Fibroblast of the aortic adventitia (primary cell): ENCODE data around the gene KCNK10.

DNA sequence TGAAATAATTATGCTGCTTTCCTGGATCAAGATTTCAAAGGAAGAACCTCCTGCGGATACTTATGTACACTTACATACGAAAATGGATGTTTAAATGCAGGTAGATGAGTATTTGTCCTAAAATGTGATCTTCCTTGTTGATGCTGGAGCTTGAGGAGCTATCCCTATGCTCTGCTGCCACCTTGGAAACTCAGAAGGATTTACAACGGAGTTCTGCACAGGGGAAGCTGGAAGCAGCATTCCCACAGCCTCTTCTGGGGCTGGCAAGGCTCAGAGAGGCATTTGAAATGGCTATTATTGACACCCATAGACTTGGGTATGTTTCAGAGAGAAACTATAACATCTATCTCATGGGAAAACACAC is 1.4 kb upstream of the FLRT2 start:
- CAGE, long polyA plus RNA: no peak

DNA sequence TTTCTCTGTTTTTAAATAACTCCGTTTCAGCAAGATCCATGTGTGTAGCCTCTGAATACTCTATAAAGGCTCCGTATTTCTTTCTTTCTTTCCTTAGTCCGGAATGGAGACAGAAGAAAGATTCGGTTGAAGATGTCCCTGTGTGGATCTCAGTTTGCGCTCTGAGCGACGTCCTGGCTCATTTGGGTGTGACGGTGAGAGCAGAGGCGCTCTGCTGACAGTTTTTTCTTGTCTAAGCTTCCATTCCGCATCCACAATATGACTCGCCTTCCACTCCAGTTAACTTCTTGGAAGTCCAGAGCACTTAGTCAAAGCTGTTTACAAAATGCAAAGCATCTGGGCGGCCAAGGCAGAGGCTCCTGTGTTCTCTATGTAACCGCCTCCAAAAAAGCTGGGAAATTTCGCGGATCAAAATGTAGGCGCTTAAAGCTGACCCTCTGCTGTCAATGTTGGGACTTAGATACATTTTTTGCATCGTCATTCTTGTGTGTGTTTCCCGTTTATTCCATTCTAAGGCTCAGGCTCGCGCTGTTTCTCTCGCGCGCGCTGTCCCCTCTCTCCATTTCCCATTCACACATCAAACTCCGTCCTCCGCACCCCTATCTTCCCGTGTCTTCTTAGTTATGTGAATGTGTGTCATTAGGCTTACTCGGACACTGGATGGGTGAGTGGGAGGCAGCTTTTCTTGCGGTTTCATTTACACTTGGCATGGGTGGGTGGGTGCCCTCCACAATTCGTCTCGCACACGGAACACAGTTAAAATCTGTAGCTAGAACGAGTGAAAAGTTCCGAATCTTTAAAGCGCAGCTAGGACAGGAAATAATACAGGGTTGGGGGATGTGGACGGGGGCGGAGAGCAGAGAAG is 805 bp upstream of the FLRT2 start:
- CAGE, long polyA plus RNA: no peak

DNA sequence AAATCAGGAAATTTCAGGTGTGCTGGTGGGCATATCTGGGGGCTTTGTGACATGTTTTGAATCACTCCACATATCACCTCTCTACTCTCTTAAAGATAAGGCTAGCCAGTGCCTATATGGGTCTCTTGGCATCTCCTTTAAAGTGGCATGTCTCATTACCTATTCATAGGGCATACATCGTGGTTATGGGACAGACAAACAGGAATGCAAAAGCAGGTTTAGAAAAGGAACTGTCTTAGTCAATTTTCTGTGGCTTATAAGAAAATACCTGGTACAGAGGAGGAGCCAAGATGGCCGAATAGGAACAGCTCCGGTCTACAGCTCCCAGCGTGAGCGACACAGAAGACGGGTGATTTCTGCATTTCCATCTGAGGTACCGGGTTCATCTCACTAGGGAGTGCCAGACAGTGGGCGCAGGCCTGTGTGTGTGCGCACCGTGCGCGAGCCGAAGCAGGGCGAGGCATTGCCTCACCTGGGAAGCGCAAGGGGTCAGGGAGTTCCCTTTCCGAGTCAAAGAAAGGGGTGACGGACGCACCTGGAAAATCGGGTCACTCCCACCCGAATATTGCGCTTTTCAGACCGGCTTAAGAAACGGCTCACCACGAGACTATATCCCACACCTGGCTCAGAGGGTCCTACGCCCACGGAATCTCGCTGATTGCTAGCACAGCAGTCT is 355.5 kb downstream of the FLRT2 start:
- CAGE, long polyA plus RNA: no peak

DNA sequence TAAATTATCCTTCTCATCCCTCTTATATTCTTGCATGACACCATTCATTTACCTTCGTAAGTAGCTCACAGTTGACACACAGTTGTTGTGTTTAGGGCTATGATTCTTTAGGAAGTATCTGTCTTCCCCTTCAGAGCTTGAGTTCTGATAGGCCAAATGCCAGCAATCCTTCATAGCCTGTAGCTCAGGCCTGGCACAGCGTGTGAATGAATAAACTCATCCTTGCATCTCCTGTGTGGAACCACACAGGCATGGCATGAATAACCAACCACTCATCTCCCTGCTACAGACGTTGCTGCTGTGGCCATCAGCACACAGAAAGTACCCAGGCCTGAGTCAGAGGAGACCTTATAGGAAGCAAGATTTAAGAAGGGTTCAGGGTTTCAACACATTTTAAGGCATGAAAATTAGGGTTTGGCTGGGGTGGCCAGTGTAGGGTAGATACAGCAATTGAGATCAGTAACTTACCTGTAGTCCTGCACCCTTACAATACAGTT is 461.2 kb downstream of the GALC start:
- CAGE, long polyA plus RNA: no peak

DNA sequence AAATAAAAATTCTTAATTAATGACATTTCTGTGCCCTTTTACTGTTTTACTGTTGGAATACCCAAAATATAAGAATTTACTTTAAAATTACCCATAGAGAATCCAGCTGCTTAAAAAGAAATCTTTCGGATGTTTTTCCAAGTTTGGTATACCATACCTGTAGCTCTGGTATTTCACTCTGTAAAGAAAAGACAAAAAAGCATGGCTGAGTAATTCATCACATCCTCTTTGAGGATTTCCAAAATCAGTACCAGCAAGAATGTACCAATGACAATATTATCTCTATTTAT is 43.3 kb downstream of the GALC start:
- CAGE, long polyA plus RNA: no peak

GRCh38 chr14:88323161-88323329 is at the start of gene KCNK10:
TSS of gene KCNK10 (minus strand) at chr14:88323269.
- CAGE, long polyA plus RNA: no peak

- CAGE, long polyA plus RNA: no peak
These were observed 9.6 kb downstream of the TTC8 start for GRCh38 chr14:88833743-88834730.

DNA sequence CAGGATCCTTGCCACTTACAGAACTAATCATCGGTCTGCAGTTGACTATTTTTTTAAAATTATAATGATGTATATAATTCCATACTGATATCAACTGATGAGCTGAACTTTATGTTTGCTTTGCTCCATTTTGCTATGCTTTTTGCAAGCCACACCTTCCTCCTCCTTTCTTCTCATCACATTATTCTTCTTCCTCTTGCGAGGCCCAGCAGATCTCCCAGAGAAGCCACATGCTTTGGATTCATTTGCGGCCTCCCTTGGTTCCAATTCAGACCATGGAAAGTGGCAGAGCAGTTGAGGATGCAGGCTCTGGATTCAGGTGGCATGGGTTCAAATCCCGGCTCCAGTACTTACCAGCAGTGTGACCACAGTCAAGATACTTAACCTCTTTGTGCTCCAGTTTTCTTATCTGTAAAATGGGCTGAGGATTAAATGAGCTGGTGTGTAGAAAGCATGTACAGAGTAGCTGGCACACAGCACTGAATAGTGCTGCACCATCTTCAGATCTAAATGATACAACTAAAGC is 197.0 kb downstream of the FOXN3 start:
- CAGE, long polyA plus RNA: no peak

DNA sequence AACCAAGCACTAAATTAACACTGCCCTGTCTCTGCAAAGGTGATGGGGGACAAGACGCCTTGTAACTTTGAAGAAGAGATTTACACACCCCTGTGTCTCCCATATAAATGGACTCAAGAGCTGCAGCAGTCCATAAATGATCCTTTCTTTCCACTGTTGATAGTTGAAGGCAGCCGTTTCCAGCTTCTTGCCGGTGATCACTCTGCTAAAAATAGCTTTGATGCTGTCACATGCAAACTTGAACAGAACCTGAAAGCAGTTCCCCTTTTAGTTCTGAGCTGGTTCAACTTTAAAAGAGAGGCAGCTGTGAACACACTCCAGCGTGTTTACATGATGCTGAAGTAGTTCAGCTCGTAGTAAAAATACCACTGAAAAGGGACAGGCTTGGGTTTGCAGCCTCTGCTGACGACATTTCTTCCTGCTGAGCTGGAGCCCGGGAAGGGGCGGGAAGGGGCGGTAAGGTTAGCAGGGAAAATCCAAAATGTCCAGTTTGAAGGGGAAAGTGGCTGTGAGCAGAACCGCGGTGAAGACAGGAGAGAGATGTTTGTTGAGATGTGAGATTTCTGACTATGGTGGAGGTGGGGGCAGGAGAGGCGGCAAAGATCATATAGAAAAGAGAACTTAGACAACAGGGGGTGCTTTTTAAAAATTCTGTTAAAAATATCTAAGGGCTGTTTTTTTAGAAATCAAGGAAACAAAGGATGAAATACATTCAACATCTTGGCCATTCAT is 113.0 kb downstream of the FOXN3 start:
- CAGE, long polyA plus RNA: no peak

DNA sequence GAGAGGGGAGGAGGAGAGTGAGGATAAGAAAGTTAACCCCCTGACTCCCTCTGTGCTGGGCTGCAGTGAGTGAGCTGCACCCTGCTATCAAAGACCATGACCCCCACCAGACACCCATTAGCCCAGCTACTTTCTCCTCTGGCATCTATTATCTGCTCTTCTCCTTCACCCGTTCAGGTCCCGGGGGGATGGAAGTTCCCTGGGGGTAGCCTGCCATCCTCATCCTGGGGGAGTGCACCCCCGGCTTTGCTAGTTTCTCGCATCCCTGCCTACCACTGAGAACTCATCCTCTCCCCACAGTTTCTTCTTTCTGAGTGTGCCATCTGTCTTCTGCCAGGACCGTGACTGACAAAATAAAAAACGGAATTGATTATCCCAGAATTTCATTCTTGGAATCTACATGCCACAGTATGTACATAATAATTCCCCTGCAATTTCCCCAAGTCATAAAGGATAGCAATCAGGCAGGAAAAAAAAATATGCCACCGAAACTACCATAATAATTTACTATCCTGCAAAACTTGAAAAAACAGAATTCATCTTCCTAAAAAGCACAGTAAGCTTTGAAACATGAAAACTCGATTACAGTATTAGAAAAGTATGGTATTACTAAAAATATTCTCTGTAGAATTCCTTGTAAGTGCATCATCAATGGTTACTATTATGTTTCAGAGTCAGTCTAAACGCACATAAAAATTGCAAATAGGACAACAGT is 45.1 kb downstream of the FOXN3 start:
- CAGE, long polyA plus RNA: no peak

DNA sequence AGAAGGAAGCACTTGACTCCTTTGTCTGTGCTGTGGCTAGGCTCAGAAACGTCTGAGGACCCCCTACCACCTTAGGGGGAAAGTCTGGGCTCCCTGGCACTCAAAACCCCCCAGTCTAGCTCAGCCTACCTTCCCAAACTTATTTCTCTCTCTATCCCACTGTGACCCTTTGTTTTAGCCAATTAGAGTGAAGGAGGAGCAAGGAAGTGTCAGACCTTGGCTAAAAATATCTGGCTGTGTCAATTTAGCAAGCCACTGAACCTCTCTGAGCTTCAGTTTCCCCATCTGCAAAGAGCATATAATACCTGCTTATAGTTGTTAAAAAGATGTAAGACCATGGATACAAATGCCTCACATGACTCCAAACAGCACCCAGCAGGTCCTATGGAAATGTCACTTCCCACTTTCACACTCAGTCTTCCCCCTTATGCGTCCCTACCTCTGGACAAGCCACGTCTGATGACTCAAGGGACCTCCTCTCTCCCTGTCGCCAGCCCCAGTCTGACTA is 19.5 kb downstream of the FOXN3 start:
- CAGE, long polyA plus RNA: no peak

DNA sequence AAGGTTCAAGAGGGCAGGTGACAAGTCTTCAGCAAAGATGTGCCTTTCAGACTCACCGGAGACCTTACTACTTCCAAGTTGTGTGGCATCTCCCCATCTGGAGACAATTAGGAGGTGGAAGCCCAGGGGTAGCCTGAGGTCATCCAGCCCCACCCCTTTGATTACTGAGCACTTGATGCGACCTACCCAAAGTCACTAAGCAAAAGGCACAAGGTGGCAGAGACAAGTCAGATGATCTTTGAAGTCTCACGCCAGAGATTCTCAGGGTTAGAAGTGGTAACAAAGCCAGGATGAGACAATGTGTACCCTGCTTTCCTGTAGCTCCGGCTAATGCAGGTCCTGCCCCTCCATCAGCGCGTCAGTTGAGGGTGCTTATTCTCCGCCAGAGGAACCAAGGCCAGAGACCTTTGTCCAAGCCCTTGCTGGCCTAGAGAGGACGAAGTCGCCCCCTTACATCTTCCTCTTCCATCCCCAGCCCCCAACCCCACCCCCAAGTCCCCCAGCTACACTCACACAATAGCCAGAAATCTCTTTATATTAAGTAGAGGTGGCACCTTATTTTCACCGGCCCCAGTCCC is 1.5 kb upstream of the FOXN3 start:
- CAGE, long polyA plus RNA: no peak

DNA sequence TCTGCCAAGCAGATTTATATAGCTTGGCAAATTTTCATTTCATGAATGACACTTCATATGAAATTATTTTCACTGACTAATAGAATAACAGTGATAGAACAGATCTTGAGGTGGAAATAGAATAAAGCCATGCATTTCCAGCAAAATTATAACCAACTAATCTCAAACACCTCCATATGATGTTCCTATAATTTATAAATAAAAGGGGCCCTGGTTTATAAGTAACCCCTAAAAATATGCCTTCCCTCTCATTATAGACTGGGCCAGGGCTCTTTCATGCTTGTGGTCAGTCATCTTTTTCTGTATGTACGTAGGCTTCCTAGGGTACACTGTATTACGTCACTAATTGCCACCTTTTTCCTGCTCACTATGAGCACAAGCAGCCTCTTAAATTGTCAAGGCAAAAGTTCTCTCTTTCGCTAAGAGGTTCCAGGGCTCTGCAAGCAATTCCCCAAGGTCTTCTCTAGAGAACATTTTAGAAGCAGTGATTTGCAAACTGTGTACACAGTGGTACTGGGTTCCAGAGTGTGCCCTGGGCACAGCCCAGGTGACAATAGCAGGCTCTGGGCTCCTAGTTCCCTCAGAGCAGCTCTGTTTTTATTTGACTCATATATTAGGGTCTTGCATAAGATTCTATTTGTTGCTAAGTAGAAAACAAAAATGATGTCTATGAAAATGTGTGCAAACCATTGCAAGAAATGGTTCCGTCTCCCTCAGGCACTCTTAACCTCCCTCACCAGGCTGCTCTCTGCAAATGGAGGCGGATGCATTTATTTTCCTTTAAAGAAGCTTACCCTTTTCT is 197.3 kb upstream of the FOXN3 start:
- CAGE, long polyA plus RNA: no peak

- CAGE, long polyA plus RNA: no peak
These were observed 43.8 kb downstream of the EFCAB11 start for GRCh38 chr14:89910692-89911227.

DNA sequence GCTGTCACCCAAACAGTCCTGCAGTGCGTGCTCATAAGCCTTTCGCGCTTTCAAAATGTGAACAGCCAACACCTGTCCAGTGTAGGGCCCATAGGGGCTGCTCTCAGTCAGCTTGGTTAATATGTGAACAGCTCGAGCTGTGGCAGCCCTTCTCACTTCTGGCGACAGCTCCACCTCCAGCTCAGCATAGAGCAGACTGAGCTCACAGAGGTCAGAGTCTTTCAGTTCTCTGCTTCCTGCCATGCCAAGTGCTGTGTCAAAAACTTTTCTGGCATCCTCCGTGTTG is 32.3 kb downstream of the PSMC1 start:
- CAGE, long polyA plus RNA: no peak

DNA sequence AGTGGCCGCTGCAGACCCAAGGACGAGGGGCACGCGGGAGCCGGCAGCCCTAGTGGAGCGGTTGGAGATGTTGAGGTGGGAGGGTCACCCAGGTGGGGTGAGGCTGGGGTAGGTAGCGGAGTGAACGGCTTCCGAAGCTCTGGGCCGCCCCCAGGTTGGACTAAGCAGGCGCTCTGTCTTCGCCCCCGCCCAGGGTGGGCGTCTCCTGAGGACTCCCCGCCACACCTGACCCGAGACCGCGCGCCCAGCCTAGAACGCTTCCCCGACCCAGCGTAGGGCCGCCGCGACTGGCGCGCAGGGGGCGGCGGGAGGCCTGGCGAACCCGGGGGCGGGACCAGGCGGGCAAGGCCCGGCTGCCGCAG is 264 bp upstream of the CALM1 start:
- CAGE, long polyA plus RNA: no peak

DNA sequence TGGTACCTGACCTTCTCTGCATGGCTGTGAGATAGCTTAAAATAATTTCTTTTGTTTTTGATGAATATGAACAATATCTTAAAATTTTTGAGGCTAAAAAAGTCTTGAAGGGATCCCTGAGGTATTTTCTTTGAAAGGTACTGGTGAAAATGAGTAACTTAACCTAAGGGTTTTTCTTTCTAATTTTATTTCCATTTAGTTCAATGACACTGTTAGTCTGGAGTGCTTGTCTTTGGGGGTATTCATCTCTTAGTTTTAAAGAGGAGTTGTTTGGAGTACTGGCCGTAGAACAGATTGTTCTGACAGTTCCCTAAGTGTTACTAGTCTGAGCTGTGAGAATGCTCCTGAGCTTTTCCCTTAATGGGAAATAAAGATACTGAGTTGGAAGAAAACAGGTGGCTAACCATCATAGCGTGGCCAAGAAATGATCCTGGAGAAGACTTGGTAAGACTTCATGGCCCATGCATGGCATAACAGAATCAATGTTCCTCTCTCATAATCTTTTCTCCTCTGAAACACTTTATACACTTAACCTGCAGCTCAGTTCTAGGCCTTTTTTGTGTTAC is 6.1 kb downstream of the CALM1 start:
- CAGE, long polyA plus RNA: no peak

DNA sequence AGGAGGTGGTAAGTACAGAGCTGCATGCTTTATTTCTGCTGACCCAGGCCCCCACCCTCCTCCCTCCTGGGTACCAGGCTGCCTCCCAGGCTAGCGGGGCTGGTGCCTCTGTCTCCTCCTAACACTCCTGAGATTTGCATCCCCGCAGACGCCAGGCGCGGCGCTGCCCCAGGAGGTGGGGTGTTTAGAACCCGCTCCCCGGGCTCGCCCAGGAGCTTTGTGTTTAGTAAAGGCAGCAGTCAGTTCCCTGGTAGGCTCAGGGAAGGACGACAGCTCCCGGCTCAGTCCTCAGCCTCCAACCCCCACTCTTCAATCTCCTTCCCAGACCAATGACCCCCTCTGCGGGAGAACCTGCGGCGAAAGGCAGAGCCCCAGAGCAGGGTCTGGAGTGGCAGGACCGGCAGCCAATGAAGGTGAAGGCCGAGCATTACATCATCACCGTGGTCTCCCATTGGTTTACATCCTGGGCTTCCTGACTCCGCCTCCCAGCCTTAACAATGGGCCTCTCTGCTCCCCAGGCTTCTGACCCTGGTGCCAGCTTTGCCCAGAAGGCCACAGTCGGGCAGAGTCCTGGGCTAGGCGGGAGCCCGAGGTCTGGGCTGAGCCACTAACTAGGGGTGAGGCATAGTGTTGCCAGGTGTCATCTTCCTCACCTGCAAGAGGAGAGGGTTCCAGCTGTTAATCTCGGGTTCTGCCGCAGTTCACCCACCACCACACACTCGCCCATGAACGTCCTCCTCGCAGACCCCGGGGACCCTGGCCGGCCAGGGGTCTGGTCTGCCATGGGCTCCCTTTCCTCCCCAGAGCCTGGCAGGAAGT is 57.5 kb downstream of the CALM1 start:
- CAGE, long polyA plus RNA: no peak

DNA sequence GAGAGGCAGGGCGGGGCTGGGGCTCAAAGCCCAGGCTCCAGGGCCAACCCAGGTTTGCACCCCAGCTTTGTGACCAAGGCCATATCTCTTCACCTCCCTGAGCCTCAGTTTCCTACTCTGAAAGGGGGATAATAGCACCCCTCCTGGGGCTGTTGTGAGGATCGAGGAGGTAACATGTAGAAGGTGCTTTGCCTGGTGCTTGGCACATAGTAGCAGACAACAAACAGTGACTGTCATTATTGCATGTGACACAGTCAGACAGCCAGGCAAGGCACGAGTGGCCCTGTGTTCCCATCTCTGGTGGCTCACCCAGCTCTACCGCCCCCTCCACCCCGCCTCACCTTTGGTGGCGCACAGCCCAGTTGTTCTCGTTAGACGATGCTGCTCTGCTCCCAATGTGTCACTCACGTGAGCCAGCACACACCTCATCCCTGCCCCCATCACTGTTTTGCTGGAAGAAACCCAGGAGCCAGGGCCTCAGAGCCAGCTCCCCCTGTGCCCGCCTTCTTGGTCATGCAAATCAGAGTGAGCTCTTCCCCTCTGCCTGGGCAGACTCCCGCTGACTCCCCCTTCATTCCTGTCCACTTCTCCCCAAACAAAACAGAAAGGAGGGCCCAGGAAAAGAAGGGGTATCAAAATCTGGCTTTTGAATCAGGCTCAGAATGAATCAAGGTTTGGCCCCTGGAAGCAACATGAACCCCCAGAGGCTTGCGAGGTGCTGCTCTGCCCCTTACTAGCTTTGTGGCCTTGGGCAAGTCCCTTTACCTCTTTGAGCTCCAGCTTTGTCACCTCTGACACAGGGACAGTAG is 113.4 kb downstream of the CALM1 start:
- CAGE, long polyA plus RNA: no peak

- CAGE, long polyA plus RNA: no peak
These were observed 120.6 kb downstream of the CALM1 start for GRCh38 chr14:90517483-90517693.